ENCODE measurements around the gene WNT7A.

DNA sequence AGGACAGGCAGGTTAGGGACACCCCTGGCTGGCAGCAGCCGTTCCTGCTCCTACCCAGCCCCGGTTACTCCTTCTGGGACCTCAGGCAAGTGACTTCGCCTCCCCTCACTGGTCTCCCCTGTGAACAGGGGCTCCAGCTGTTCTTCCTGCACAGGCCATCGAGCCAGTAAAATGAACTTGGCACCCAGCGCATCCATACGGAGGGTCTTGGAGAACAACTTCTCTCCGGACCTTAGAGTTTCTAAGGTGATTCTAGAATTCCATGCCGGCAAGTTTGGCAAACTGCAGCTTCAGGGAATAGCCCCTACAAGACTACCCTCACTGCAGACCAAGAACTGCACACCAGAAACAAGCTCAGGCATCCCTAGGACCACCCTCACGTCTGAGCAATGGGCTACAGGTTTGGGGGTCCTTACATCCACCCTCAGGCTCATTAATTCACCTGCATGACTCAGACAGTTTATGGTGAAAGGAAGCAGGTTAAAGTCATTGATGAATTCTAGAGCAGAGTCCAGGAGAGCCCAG, 90.6 kb downstream of the FBLN2 start:
- PRO-cap, result no peak

DNA sequence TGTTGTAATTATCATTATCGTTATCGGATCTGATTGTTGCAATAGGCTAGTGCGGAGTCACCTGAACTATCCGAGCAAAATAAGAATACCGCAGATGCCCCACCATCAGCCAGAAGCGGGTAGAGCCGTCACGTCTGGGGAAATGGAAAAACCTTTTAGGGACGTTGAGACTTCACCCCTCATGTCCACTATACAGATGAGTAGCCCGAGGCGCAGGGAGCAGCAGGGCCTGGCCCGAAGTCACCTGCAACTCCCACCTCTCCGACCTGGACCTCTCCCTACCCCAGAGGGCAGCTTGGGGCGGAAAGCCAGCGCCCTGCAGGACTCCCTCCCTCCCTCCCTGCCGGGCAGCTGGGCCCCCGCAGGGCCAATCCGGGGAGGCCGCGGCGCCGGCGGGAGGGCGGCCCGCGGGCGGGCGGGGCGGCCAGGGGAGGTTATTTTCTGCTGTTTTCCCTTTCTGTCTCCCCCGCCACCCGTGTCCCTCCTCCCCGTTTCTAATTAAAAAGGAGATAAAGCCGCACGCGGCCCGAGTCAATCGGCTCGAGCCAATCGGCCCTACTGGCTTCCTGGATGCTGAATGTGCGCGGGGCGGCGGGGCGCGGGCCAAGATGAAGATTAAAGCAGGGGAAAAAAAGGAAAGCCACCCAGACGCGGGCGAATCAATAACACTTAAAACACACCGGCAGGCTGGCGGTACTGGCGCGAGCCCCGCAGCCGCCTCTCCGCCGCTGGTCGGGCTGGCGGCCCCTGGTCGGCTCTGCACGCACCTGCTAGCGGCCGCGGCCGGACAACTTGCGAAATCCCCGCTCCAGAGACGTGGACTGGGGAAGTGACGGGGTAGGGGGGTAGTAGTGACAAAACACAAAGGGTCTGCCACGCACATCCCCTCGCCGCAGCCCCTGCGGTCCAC, 1.8 kb downstream of the WNT7A start:
- PRO-cap, result no peak

DNA sequence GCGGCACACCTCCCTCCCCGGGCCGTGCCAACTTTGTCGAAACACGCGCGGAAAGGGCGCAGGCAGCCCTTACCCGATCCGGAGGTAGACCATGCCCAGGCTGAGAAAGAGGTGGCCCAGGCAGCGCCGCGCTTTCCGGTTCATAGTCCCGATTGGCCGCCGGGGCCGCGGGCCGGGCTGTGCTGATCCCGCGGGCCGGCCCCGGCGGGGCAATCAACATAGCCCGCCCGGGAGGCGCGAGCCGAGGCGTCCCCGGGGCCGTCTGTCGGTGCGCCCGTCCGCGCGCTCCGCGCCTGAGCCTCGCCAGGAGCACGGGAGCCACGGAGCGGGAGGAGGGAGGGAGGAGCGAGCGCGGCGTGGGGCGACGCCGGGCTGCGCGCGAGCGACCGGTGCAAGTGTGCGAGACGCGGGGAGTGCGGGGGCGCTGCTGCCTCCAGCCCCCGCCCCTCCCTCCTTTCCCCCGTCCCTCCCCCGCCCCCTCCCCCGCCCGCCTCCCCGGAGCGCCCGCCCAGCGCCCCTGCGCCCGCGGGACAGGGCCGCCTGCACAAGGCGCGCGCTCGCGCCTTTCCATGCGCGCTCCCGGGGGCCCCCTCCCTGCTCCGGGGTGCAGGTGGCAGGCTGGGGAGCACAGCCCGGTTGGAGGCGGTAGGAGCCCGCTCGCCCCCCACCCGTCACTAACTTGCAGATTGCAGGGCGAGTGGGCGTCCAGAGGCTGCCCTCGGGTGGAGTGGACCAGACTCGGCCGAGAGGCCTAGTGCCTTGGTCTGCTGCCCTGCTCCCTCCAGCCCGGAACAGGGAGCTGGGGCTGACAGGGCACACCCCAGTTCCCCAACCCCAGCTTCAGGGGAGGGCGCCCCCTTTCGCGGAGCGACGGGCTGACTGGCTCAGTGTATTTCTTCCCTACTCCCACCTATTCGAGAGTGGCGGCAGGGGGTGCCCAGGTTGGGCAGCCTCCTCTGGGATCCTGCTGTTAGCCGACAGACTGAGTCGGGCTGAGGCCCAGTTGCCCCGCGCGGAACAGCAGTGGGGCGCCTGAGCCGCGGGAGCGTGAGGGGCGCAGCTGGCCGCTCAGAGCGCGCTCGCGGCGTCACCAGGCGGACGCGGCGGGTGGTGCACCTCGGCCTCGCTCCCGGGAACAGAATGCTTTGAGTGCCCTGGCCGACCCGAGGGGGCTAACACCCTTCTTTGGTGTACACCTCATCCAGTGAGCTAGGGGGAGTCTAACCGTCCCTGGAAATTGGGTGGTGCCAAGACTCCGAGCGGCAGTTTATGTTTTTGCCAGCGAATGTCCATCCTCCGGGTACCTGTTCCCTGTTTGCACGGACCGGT, at the start of gene WNT7A:
Gene WNT7A (minus strand): TSS at position 399 of the 1,329 bp plus-strand sequence.
- PRO-cap, result no peak

DNA sequence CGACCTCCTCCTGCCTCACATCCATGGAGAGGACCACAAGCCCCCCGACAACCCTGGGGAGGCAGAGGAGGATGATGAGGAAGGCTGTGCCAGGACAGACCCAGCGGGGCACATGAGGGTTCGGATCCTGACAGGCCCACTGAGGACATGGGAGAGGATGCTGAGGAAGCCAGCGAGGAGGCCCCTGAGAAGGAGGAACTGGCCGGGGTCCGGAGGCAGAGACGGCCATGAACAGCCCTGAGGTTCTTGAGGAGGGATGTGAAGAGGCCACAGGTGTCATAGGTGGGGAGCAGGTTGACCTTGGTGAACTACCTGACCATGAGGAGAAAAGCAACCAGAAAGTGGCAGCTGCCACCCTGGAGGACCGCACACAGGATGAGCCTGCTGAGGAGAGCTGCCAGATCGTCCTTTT, 55.0 kb upstream of the WNT7A start:
- PRO-cap, result no peak

GRCh38 chr3:14130129-14130599, 5.3 kb downstream of the TMEM43 start:
- PRO-cap, result no peak

- PRO-cap, result no peak
These were observed 9.6 kb downstream of the TMEM43 start for GRCh38 chr3:14134174-14135033.

- PRO-cap, result no peak
These were observed 828 bp downstream of the XPC start for GRCh38 chr3:14177539-14178007.

DNA sequence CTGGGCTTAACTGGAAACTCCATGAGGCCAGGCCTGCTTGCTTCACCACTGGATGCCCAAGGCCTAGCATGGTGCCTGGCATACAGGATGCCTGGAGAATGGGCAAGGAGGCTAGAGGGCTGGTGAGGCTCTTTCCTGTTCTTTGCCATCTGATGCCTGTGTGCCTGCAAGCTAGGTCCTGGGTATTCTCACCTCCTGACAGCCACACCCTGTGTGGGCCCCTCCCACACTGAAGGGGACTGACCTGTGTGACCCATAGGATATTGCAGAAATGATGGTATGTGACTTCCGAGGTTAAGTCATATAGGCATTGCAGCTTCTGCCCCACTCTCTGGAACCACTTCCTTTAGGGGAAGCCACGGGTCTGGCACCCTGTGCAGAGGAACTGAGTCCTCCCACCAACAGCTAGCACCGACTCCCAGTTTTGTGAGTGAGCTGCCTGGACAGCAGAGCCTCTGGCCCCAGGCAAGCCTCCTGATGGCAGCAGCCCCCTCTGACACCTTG, 24.7 kb upstream of the SLC6A6 start:
- PRO-cap, result no peak

- PRO-cap, result bidirectional peak, plus-strand start at chr3:14402633, minus-strand start at chr3:14402435
These were observed 291 bp upstream of the SLC6A6 start for GRCh38 chr3:14402110-14402519.

DNA sequence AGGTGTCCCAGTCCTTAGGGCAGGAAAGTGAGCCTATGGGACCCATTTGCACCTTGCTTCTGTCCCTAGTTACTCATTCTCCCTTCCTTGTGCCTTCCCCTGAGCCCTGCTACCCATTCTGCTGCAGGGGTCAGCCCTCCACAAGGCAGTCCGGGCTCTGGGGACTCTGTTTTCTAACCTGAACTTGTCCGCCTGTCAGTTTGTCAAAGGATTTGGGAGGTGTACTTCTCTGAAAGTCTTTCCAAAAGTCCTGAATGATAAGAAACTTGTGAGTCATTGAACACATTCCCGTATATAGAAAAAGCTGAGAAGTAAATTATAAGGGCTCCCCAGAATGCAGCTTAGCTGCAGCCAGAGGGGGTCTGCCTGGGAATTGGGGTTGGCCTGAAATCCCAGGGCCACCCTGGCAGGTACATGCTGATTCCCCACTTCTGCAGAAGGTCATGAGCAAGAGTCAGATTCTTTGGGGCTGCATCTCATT, 2.8 kb downstream of the SLC6A6 start:
- PRO-cap, result no peak

GRCh38 chr3:14415265-14415856, 13.0 kb downstream of the SLC6A6 start:
- PRO-cap, result no peak

- PRO-cap, result bidirectional peak, plus-strand start at chr3:14432416, minus-strand start at chr3:14432320
These were observed 29.8 kb downstream of the SLC6A6 start for GRCh38 chr3:14431908-14432993.

- PRO-cap, result no peak
These were observed 14.2 kb downstream of the GRIP2 start for GRCh38 chr3:14525720-14526591.

- PRO-cap, result no peak
These were observed 717 bp downstream of the GRIP2 start for GRCh38 chr3:14539406-14539844.

- PRO-cap, result no peak
These were observed 1.3 kb downstream of the FGD5 start for GRCh38 chr3:14819939-14820532.

DNA sequence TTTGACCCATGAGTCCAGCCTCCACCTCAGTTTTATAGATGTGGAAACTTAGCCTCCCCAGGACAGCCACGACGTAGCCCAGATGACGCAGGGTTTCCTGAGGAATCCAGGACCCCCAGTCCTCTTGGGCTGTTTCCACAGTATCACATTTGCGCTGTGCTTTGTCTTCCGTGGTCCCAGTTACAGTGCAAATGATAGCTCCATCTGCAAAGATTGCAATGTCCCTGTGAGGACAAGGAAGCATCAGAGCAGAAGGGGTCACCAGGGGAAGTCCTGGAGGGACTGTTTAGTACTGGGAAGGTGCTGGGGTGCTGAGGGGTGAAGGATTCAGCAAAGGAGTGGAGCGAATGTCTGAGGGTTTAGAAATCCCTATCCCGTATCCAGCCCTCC, 34.2 kb downstream of the FGD5 start:
- PRO-cap, result no peak

DNA sequence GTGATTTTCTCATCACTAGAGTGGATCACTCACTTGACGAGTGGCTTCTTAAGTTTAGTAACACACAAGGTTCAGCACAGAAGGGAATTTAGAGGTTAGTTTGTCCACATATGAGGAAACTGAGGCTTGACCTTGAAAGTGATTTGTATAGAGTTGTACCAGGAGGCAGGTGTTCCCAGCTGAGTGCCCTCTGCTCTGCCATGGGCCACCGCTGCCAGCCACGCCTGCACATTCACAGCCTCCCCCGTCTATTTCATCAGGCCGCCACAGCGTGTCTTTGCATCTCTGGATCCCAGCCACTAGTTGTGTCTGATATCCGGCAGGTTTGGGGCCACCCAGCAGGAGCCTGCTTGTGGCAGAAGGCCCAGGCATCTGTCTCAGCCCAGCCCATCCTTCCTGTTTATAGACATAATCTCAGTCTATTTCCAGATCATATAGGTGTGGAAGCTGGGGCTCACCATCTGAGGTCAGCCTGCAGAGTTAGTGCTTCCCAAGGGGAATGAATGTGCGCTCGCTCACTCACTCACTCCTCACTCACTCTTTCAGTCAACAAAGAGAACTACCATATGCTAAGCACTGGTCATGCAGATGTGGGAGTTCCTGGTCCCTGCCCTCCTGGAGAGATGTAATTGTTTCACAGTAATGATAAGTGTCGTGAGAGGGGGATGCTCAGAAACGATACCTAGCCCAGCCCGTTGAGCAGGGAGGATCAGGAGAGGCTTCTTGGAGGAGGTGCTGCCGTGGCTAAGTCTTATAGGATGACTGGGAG, 60.5 kb downstream of the FGD5 start:
- PRO-cap, result no peak

GRCh38 chr3:14957749-14958383, 10.5 kb downstream of the NR2C2 start:
- PRO-cap, result no peak

DNA sequence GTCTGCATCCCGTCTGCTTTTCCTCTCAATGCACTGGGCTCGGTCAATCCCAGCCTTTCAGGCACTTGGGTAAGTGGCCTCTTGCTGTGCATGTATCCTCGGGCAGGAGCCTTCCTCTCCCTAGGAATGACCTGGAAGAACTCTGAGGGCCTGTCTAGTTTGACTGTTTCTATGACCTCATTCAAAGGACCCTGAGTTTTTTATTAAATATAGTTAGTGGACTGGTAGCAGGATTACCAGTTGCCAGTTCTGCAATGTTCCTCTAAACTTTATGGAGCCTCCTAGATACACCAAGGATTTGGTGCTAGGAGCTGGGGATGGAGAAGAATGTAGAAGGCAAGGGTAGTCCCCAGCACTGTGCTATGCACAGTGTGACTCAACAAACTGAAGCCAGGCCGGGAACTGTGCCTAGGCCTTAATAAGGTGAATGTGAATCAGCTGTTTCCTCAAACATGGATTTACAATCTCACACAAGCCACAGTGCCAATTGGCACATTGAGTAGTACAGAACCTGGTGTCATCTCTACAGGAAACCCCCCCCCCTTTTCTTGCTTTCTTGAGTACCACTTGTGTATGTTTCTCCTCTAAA, 32.6 kb downstream of the MRPS25 start:
- PRO-cap, result no peak

DNA sequence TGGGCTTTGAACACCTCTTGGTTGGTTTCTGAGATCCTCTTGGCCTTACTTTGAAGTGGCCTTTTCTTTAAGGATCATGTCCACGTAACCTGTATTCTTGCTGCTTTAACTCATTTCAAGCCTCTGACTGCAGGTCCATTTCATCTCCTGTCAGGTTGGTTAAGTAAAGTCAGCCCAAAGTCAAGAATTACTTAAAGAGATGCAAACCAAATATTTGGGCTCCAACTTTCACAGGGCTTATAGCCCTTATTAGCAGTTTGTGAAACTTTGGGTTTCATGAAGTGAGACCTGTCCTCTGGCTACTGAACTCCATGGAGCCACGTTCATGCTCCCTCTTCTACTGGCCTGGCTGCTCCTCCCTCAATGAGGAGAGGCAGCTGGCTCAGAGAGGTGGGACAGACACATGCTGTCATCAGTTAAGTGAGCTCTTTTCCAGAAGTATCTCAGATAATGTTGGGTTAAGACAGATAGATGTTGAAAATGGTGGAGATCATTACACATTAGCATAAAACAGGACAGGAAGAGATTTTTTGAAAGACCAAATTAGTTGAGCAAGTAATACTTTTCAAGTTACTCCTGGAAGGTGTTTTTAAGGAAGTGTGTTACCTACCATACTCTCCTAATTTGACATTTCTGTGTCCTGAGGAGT, 19.5 kb downstream of the MRPS25 start:
- PRO-cap, result no peak

Measured in ileum (tissue), 1 donor.